Skin of body (tissue), 2 donors: ENCODE measurements around a stretch of chr11.

GRCh38 chr11:111935098-111936129 lies 1.7 kb upstream of the DIXDC1 start:
- RAMPAGE, long total RNA, result no peak

DNA sequence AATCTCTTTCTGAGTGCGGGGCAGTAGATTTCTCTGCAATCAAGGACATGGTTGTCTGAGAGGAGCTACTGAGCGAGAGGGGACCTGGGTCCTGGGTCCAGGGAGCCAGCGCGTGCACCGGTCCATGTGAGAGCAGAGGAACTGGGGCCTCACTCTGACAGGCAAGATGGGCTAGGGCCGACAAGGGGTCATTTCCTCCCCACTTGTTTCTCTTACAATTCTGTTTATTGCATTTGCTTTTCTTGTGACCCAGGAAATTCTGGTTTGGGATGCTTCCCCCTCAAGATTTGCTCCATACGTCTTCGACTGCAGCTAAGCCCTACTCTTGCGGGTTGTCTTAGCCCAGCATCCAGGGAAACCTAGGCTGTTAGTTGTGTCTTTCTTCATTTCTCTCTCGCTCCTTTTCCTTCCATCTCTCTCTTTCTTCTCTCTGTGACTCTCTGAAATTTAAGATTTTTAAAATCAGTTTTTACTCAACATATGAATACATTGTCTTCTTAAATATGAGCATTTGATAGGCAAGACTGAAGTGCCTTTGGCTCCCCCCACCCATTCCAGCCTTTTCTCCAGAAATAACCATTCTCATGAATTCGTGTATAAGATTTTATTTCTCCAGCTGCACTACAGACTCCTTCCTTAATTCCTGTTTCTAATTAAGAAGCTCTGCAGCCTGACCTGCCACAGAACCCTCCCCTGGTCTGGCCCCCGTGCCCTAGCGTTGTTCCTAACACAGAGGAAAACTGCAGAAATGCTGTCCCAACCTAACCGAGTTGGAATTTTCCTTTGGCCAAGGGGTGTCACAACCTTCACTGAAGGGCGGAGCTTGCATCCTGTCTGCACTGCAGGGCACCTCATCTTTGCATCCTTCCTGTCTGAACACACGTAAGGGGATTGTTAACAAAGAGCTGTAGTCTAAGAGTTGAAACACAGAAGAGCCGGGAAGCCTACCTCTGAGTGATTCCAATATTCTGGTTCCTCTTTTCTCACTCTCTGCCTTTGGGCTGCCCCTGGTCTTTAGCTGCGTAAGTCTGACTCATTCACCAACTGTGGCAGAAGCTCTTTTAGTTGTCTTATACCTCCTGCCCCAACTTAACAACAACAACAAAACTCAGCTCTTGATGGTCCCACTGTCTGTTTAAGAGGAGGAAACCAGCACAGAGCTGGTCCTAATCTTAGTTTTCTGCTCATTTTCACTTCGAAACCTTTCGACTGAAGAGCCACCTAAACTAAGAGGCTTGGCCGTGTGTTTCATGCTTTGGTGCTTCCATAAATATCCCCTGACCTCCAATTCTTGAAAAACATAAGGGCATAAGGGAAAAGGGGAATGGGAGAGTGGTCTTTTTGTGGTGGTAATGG lies 1.4 kb downstream of the DIXDC1 start:
- RAMPAGE, long total RNA, result no peak

DNA sequence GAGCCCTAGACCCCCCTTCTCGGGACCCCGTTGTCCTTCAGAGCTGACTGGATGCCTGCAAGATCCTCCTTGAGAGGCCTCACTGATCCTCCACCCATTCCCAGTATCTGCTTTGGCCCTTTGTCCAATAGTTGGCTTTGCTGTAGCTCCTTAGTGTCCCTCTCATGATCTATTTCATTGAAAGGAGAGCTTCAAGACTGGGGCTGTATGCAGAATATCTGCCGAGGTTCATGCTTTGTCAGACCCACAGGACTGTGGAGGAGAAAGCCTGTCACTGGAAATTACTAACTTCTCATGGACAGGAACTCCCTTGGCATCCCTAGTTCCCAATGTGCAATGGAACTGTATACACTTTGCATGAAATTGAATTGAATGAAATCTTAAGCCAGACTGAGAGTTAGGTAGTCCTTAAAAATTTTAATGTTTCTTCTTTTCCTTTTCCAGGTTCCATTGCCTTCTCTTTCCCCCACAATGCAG lies 584 bp downstream of the DLAT start:
- RAMPAGE, long total RNA, result no peak

GRCh38 chr11:112151542-112152734 lies 12.0 kb downstream of the IL18 start:
- RAMPAGE, long total RNA, result no peak

DNA sequence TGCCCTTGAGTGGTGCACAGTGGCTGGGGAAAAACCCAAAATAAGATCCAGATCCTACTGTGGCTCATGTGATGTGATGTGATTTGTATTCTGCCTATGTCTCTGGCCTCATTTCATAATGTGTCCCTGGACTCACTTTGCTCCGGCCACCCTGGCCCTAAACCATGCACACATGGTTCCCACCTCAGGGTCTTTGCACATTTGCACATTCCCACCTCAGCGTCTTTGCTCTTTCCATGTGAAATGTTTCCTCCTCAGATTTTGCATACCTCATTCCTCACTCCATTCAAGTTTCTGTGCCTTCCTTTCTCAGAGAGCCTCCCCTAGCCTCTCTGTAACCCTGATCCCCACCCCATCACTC lies 208.0 kb upstream of the PLET1 start:
- RAMPAGE, long total RNA, result no peak

DNA sequence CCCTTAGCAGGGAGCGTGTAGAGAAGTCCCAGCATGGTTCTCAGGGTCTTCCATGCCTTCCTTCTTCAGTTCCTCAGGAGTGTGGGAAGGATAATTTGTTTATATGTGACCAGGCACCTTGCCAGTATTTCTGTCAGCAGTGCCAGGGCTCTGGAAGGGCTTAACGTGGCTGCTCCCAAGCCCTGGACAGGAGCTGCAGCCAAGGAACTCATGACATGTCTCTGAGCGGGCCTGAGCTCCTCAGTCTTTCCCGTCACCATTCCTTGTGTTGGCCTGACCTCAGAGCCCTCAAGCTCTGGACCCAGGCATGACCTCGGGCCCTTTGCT lies 264.0 kb upstream of the PLET1 start:
- RAMPAGE, long total RNA, result no peak

DNA sequence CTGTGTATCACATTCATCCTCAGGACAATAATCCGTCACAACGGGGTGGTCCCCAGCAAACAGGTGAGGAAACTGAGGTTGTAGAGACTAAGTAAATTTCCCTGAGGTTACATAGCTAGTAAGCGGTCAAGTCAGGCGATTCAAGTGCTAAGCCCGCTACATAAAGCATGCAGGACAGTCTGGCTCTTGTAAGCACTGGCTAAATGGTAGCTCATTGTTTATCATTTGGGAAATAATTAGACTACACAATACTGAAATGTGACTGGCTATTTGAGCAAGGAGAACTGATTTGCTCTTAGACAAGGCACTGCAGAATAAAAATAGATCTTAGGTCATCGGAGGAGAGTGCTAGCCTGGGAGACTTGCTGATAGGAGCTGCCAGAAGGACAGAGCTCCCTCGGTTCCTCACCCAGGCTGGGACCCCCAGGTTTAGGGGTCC lies 184.5 kb upstream of the NCAM1 start:
- RAMPAGE, long total RNA, result no peak

GRCh38 chr11:112797082-112797444 lies 164.2 kb upstream of the NCAM1 start:
- RAMPAGE, long total RNA, result no peak

- RAMPAGE, long total RNA, result no peak
These were observed 1.0 kb downstream of the NCAM1 start for GRCh38 chr11:112962133-112962722.

DNA sequence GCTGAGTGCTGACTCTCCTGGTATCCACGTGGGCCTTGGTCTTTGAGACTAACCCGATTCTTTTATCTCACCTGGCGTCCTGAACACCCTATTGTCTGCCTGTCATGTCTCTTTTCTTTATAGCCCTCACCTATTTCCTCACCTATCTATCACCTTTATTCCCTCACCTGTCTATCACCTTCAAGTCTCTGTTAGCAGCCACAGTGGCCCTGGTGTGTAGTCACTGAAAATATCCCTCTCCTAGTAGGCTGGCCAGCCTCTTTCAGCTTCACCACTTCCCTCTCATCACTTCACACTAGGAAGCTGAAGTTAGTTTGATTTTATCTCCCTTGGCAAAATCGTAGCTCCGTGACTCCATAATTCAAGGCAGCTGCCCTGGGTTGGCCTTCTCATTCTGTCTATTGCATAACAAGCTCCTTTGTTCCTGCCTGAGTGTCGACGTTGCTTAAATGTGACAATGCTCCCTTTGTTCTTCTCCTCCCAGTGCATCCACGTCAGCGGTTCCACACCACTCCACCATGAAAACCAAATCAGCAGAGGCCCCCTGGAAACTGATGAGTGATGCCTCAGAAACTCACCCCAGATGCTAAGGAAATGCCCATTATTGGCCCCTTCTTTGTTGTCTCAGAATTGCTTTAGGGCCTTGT lies 30.7 kb upstream of the DRD2 start:
- RAMPAGE, long total RNA, result no peak

- RAMPAGE, long total RNA, result no peak
These were observed 79.3 kb upstream of the DRD2 start for GRCh38 chr11:113554450-113554961.

DNA sequence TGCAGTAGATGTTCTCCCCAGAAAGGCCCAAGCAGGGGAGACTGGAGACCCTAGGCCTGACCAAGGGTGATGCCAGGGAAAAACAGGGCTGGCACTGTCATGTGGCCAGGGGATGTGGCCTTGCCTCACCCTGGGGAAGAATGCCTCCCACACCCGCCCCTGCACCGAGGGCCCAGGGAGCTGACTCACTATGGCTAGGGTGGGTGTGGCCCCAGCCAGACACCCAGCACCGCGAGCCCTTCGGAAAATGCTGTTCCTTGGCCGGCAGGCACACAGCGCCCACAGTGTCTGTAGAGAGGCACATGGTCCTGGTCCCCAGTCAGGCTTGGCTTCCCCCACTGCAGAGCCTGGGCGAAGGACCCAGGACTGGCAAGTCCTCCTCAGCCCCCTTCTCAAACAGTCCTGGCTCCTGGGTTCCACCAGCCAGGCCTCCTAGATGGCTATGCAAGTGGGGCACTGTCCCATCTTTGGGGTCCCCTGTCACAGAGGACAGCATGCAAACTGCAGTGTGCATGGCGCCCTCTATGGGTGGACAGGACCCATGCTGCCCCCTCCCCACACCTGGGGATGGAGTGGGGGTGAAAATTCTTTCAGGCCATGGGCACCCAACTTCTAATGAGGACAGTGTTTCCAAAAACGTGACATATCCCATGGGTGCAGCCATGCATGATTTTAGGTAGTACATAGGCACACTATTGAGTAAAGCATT lies 15.3 kb downstream of the TMPRSS5 start:
- RAMPAGE, long total RNA, result no peak

GRCh38 chr11:113873188-113873646 lies 2.2 kb downstream of the USP28 start:
- RAMPAGE, long total RNA, result no peak

- RAMPAGE, long total RNA, result no peak
These were observed 11.2 kb downstream of the ZBTB16 start for GRCh38 chr11:114070515-114071219.

DNA sequence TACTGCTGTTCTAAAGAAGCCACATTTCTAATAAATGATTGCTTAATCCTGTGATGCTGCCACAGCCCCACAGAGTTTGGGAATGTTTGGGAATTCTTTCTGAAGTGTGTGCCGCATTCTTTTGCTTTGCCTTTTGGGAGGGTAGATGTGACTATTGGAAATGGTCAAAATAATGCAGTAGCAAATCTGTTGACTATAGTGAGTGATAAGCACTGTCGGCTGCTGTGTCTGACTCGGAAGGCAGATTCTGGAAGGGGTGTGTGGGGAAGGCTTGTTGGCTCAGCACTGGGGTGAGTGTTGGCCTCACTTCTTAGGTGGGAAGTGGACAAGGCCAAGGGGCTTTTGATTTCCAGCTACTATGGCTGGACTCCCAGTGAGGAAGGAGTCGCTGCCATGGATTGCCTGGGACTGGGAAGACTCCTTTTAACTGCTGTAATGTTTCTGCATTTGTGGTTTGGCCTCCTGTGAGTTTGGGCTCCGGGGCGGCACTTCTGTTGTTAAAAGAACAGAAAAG lies 20.0 kb downstream of the ZBTB16 start:
- RAMPAGE, long total RNA, result no peak

- RAMPAGE, long total RNA, result no peak
These were observed 22.0 kb downstream of the ZBTB16 start for GRCh38 chr11:114081325-114082165.

DNA sequence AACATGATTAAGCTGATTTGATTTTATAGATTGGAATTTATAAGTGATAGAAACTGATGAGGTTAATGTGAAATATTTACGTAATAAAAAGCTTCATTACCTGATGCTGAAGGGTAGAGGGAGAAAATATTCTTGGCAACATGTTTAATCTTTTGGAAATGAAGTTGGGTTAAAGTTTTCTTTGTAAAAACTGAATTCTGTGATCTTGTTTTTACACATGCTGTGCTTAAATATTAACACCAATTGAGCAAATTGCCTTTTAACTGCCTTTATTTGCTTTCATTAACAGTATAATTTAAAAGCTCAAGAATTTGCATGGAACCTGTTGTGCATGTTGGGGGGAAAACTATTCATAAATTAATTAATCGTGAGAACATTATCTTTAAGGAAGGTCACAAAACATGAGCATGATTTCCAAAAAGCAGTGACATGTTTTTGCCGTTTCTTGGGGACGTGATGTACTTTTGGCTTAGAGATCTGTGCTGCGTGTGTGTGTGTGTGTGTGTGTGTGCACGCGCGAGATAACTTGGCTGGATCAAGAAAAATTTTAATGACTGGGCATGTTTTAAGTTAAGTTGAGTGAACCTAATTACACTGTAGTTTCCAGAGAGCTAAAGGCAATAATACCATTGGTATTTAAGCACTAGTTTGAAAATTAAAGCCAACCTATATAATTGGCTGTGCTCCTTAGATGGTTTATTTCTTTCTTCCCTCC lies 51.3 kb downstream of the ZBTB16 start:
- RAMPAGE, long total RNA, result no peak

DNA sequence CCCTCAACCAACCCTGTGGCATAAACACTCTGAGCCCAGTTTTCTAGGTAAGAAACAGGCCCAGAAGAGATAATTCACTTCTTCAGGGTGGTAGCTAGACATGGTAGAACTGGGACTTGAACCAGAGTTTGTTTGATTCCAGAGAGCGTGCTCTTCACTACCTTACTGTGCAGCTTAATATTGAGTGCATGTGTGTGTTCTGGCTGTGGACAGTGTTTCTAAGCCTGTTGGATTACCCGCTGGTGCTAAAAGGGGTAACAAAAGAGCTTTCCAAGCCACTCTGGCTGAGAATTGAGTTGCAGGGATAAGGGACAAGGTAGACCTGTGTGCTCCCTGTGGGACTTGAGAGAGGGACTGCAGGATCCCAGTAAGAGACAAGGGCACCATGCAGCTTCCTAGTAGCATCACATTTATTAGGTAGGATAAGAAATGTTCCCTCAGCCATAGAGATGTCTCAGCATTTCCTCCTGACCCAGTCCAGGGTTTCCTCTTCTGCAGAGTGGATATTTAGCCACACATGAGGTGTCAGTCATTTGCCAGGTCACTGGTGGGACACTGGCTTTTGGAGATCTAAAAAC lies 117.8 kb upstream of the NNMT start:
- RAMPAGE, long total RNA, result no peak

DNA sequence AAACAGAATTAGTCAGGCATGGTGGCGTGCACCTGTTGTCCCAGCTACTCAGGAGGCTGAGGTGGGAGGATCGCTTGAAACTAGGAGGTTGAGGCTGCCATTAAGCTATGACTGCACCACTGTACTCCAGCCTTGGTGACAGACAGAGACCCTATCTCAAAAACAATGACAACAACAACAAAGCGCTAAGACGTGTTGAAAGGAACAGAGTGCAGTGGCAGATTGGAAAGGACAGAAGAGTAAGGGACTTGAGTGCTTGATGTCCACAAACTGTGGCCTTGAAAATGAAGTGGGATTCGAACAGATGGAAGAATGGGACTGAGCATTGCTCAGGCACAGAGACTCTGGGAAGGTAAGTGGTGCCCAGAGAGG lies 111.2 kb upstream of the NNMT start:
- RAMPAGE, long total RNA, result no peak

GRCh38 chr11:114192720-114193123 lies 103.5 kb upstream of the NNMT start:
- RAMPAGE, long total RNA, result no peak